Metastatic Breast Carcinoma in the Ovary (tissue), 3 donors: ENCODE results near the genes TMEM179B, TMEM223, SLC22A6 and PLAAT5.

- PRO-cap, 3 experiments, result peak in 3 of 3 experiments; most common plus-strand start chr11:62787404 (in 3); most common minus-strand start chr11:62787286 (in 3)
Measured at GRCh38 chr11:62787083-62787978, at the start of gene TMEM179B. TMEM179B (plus strand) TSS chr11:62787402.

- PRO-cap, 3 experiments, result peak in 3 of 3 experiments; most common plus-strand start chr11:62791849 (in 1); most common minus-strand start chr11:62792006 (in 3)
Measured at GRCh38 chr11:62791602-62792700, at the start of gene TMEM223. TMEM223 (minus strand) TSS chr11:62792006.

DNA sequence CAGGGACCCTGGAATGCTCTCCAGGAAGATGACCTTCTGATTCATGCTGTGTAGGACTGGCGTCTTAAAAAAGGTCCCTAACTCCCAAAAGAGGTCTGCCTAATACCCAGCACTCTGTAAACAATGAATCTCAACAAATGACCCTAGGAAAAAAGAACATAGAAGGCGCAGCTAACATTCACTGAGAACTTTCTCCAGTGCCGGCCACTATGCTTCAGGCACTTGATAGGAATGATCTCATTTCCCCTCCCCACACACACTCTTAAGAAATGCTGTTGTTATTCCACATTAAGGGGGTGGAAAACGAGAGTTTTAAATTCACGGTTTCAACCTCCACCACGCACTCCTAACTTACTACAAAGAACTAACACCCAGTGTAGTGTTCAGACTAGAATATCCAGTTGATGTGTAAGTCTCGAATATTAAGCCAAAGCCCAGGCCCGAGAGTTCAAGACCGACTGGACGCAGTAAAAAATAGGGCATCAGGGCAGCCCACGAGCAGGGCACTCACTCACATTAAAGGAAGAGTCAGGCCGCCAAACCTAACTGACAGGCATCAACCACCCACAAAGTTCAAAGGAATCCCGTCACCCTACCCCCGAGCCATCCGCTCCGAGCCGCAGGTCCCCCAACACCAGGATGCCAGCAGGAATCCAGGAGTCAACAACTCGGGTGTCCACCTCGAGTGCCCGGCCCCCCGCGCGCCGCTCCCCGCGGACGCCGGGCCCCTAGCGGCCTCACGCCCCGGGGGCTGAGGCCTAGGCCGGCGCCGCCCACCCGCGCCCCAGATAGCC is 536 bp downstream of the NXF1 start:
- PRO-cap, 3 experiments, result peak in 1 of 3 experiments; most common plus-strand start position 253 of the sequence (in 1); most common minus-strand start position 233 of the sequence (in 1)

DNA sequence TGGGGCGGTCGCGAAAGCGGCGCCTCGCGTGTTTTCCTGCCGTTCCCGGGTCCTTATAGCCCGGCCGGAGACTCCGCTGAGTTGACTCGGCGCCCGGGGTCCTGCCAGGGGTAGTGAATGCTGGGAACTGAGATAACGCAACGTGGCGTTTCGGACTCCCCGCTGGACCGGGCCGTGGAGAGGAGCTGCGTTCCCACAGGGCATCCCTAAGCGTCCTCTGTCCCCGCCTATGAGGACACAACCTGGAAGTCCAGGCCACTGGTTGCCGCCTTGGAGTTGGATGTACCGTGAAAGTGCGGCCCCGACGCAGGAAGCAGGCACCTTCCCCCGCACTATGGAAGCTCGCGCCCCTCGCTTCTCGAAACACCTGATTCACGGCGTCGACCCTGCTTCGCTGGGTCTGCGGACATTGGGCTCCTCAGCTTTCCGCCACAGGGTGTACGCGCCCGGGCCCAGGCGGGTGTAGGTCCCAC is 5.0 kb upstream of the CHRM1 start:
- PRO-cap, 3 experiments, result no peak in any of the 3 experiments

- PRO-cap, 3 experiments, result no peak in any of the 3 experiments
Measured at GRCh38 chr11:62984725-62985010, at the start of gene SLC22A6. SLC22A6 (minus strand) TSS chr11:62984967.

DNA sequence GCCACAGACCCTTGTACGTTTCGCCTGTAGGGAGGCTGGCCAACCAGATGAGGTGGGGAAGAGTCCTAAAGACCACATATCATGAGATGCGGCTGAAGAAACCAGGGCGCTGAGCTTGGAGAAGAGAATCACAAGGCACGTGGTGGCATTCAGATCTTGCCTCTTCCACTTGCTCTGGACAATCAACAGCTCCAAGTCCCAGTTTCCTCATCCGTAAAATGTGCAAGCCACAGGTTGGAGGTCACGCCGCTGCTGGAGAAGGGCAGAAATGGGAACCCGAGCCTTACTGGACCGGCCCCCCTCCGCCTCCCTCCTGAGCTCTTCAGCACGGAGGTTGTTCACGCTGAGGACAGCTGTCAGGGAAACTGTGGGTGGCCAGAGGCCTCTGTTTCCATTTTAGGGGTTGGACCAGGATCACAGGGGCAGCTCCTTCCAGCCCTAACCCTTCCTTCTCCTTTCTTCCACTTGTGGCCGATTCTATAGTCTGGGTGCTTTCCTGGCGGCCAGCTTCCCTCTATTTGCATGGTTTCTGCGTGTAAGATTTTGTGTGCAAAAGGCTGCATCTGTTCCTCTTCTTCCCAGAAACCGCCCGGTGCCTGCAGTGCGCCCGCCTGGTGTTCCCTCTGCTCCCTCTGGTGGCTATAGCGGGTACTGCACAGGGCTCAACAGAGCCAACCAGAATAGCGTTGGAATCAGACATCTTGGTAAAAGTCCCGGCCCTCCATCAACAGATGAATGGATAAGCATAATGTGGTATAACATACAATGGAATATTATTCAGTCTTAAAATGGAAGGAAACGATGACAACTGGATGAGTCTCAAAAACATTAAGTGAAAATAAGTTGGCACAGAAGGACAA is 8.2 kb upstream of the SLC22A8 start:
- PRO-cap, 3 experiments, result no peak in any of the 3 experiments

DNA sequence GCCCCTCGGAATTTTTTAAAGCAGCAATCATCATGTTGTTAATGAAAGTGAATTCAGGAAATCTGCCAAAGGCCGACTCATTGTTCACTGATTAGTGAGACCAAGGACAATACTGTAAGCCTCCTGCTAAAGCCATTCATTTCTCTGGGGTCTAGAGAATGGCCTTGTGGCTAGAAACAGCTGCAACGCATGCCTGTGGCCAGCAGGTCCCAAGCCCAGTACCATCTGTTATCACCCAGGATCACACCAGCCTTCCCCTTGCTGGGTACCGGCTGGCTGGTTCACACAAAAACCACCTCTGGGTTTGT is 1.2 kb downstream of the PLAAT5 start:
- PRO-cap, 3 experiments, result no peak in any of the 3 experiments

- PRO-cap, 3 experiments, result peak in 1 of 3 experiments; most common plus-strand start chr11:63491141 (in 1); most common minus-strand start chr11:63490943 (in 1)
Measured at GRCh38 chr11:63490166-63491455, at the start of gene PLAAT5. PLAAT5 (minus strand) TSS chr11:63491167.

DNA sequence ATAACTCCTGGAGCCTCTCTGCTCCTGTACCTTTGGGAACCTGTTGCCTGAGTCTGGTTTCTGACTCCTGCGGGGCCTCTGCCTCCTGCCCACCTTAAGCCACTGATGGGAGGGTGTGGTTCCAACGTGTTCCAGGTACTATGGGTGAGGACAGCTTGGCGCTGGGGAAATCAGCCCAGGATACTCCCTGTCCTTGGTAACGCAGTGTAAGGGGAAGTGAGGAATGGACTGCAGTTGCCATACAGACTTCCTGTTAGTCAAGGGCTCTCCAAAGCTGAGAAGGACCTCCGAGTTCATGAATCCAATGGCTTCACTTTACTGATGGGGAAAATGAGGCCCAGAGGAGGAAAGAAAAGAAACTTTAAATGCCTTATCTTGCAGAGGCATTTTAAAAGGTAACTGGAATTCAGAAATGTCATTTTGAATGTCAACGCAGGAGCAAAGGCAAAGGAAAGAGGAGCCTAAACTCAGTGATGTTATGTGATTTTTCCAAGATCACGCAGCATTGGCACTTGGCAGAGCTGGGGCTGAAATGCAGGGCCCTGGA is 1.1 kb upstream of the MARK2 start:
- PRO-cap, 3 experiments, result no peak in any of the 3 experiments

- PRO-cap, 3 experiments, result no peak in any of the 3 experiments
Measured at GRCh38 chr11:63904538-63905492, 12.1 kb downstream of the RCOR2 start.

DNA sequence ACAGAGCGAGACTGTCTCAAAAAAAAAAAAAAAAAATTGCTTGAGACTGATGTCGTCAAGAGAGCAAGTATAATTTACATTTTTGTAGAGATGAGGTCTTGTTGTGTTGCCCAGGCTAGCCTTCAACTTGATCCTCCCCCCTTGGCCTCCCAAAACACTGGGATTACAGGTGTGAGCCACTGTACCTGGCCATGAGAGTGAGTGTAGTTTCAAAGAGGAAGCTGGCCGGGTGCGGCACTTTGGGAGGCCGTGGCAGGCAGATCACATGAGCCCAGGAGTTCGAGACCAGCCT is 7.4 kb downstream of the OTUB1 start:
- PRO-cap, 3 experiments, result no peak in any of the 3 experiments

DNA sequence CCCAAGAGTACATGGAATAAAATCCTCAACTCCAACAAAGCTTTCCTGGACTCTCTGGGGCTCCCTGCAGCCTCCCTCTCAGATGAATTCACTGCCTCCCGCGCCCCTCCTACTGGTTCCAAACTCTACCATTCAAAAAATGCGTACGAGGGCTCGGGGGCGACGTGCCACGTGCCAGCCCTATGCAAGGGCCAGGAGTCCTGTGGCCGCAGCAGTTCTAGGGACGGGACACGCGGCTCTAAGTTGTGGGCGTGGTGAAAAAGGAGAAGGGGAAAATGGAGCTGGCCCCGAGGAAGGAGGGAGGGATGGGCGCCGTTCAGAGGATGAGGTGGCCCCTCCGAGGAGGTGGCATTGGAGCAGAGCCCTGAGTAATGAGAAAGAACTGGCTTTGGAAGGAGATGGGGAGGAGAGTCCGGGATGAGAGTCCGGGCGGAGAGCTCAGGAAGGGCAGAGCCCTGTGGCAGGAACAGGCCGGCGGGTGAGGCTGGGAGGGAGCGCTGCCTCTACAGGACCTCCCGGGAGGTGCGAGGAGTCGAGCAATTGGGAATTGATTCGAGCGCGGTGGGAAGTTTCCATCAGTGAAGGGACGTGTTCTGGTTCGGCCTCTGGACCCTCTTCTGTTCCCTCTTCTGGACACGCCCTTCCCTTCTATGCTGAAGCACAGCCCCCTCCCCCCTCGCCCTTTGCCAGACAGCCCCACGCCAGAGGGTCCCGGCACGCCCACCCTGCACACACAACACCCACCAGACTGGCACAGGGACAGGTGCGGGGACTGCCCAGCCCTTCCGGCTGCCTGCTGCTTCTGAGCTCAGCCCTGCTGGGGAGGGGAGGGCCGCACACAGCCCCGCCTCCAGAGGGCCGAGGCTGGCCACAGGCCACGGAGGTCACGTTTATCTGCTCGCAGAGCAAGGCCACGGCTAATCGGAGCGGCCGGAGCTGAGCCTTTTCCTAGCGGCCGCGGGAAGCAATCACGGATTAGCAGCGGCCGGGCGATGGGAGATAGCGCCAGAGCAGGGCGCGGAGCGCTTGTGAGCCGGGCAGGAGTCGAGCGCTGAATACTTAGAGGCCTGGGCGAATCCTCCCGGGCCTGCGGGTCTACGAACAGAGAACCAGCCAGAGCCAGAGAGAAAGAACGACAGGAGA is 21.2 kb downstream of the OTUB1 start:
- PRO-cap, 3 experiments, result no peak in any of the 3 experiments

DNA sequence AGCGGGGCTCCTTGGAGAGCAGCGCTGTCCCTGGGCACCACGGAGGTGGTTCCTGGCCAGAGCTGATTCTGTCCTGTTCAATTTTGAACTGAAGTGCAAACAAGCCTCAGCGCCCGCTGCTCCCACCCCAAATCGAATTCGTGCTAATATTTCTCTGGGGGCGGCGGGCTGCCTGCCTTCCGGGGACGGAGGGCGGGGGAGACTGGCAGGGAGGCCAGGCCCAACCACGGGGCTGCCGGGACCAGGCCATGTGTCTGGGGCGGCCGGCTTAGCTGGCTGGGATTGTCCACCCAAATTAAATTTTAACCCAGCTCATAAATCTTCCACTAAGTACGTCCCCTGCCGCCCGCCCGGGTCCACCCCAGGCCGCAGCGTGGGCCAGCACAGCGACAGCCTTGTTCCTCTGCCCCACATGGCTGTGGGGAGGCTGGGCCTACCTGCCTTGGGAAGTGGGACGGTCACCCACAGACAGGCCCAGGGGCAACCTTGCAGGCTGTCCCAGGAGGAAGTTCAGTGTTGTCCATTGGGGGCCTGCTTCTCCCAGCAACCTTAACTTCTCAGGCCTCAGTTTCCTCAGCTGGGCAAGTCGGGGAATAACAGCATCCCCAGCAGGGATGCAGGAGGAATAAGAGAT is 49.6 kb downstream of the FLRT1 start:
- PRO-cap, 3 experiments, result no peak in any of the 3 experiments

- PRO-cap, 3 experiments, result no peak in any of the 3 experiments
Measured at GRCh38 chr11:64148152-64148820, 17.6 kb downstream of the MACROD1 start.

- PRO-cap, 3 experiments, result peak in 3 of 3 experiments; most common plus-strand start chr11:64181764 (in 2); most common minus-strand start chr11:64181677 (in 3)
Measured at GRCh38 chr11:64181494-64182013, 4.4 kb upstream of the STIP1 start.

DNA sequence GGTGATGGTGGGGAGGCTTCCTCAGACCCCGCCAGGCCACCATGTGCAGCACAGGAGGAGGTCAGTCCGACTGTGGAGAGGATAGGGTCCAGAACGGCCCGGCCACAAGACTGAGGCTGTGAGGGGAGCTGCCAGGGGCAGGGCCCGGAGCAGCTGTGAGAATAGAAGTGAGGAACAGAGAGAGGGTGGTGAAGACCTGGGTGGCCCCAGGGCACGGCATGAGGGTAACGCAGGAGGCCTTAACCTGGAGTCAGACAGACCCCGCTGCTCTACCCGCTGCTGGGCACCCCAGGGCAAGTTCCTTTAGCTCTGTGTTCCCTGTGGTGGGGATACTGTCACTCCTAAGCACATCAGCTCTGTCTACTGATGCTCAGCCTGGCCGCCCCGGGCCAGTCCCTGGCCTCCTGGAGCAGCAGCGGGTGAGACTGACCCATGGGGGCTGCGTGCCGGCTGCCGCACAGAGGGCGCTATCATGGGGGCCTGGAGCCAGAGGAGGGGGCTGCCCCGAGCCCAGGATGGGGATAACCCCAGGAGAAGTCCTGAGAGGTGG is 1.7 kb downstream of the FERMT3 start:
- PRO-cap, 3 experiments, result no peak in any of the 3 experiments

GRCh38 chr11:64224220-64225204 is 1.5 kb downstream of the TRPT1 start:
- PRO-cap, 3 experiments, result no peak in any of the 3 experiments

GRCh38 chr11:64252122-64253174 is 1.1 kb downstream of the PLCB3 start:
- PRO-cap, 3 experiments, result peak in 3 of 3 experiments; most common minus-strand start chr11:64252576 (in 3)

- PRO-cap, 3 experiments, result no peak in any of the 3 experiments
Measured at GRCh38 chr11:64258647-64259405, 7.5 kb downstream of the PLCB3 start.

DNA sequence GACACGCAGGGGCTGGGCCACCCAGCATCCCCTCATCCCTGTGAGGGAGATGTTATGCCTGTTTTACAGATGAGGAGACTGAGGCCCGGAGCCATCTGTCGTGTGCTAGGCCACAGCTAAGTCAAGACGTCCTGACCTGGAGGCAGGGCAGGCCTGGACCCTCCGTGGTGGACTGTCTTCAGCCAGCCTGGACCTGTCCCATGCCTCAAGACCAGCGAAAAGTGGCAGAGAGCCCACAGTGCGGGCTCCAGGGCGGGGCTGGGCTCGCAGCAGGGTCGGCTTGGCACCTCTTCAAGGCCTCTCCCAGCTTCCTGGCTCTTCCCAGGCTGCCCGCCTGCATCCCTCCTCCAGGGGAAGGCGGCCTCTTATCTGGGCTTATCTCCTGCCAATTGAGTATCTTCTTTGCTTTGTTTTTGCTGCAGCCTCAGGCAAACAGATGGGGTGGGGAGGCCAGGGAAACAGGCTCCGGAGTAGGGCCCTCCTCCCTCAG is 16.0 kb downstream of the BAD start:
- PRO-cap, 3 experiments, result peak in 1 of 3 experiments; most common plus-strand start position 435 of the sequence (in 1); most common minus-strand start position 202 of the sequence (in 1)